Left lobe of liver (tissue), 1 donor: ENCODE measurements around the genes H3C8, HMGN4 and ZNF391.

DNA sequence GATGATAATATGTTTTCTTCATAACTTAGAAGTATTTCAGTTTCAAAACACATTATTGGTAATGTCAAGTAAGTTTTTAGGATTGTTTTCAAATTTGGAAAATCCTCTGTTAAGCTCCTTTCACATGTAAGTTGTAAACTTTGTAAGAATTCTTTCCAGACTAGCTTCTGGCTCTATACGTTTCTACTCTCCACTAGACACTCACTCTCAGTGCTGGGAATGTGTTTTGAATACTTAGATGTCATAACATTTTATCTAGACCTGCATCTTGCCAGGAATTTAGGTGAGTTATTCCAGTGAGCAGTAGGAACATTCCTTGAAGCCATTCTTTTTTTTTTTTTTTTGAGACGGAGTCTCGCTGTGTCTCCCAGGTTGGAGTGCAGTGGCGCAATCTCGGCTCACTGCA lies 1.7 kb downstream of the H3C3 start:
- PRO-cap, result no peak

- PRO-cap, result no peak
Observed at GRCh38 chr6:26070955-26071632, 14.8 kb upstream of the H1-2 start.

GRCh38 chr6:26218824-26219365 lies 2.2 kb downstream of the H2AC8 start:
- PRO-cap, result no peak

DNA sequence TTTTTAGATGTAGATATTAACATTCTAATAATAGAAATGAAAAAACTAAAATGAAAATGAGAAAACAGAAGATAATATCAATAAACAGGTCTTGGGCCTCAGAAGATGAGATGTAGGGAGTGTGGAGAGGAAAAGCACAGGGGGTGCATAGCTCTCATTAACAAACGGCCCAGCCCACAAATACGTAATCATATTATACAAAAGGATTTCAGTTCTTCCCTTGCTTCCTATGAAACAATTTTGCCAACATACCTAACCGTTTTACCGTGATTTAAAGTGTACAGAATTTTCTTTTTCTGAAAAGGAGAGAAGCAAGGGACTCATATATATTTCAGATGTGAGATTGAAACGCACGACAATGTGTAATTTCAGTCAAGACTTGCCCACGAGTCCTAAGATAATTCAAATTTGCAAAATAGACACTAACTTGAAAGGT lies 1.7 kb upstream of the H3C6 start:
- PRO-cap, result no peak

DNA sequence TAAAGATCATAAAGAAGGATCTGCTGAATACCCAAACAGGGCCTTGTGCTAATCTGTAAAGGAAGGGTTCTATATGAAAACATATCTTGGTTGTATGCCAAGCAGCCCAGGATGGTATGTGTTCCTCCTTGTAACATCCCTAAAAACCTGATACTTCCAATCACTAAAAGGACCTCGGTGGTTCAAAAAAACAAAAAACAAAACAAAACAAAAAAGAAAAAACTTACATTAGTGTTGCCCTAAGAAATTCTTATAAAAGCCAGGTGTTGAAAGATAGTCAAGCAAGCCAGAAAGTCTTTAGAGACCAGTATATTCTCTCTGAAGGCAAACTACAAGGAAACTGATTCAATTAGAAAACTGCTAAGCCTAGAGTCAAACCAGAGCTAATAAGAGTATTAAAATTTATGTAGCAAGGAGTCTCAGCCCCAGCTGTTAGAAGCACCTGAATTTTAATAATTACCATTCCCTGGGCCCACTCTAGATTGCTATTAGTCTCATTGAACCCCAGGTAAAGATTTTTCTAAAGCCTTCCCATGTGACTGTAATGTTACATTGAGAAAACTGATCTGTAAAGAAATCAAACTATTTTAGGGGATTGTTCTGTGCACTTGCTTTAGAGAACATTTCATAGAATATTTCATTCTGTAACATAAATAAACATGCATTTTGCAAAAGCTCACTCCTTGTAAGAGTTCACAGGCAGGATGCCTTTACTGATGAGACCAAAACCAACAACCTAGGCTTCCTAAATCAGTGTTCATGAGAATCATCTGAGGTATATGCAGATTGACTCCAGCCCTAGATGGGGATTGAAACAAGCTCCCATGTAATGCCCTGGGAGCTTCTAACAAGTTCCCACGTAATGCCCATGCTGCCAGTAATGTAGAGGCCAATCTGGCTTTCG lies 1.4 kb downstream of the H3C8 start:
- PRO-cap, result no peak

- PRO-cap, result no peak
Observed at GRCh38 chr6:26270838-26272048, at the start of gene H3C8. H3C8 (minus strand) TSS chr6:26271413.

GRCh38 chr6:26331421-26331788 lies 33.6 kb upstream of the BTN3A2 start:
- PRO-cap, result no peak

DNA sequence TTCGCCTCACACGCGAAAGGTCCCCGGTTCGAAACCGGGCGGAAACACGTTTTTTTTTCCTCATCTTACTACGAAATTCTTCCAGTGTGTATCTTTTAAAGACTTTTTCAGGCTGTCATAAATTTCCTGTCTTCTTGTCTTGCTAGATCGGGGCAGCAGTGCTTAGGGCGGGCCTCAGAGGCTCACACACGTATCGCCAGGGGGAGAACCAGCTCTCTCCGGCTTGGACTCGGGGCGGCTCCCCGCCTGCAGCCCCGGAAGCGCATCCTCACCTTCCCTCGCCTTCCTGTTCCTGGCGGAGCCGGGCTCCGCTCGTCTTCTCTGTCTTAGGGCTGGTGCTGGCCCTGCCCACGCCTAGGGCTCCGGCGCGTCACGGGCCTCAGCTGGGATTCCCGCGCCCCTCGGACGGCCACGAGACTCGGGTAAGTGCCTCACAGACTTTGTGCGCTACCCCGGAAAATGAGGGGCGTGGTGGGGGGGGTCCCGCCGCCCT lies at the start of gene HMGN4:
Gene HMGN4 (plus strand): TSS at position 287 of the 493 bp plus-strand sequence.
- PRO-cap, result bidirectional peak, plus-strand start at position 289 of the sequence, minus-strand start at position 250 of the sequence

DNA sequence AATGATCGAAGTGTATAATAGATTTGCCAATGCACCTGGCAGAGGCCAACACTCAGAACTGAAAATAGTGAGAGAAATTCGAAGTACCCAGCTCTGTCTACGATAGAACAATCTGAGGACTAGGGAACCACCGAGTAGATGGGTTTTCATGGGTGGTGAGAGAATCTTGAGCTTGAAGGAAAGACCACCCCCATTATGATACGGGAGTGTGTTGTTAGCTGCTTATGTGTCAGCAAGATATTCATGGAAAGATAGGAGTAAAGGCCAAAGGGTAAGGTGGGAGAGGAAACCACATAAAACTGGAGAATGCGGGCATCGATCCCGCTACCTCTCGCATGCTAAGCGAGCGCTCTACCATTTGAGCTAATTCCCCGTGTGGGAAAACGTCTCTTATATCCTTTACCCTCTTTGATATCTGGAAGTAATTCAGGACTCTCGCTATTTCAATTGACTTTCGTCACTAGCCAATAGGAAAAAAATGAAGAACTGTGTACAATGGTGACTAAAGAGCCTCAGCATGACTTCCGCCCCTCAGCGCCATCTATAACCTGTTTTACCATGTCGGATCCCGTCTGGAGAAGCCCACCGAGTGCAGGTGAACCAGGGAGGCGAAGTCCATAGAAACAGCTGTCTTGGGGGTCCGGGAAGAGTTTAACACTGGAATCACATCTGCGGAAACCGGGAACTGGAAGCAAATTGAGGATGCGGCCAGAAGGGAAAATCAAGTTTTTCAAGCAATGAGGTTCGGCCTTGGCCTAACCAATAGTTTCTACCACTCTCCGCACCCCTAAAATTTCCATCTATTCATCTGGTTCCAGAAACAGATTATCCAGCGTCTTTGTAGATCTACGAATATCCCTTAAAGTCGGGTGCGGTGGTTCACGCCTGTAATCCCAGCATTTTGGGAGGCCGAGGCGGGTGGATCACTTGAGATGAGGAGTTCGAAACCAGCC lies 24.9 kb upstream of the ABT1 start:
- PRO-cap, result bidirectional peak, plus-strand start at position 501 of the sequence, minus-strand start at position 373 of the sequence; unidirectional peak, plus-strand start at position 501 of the sequence

GRCh38 chr6:26576764-26577294 lies 19.9 kb upstream of the ABT1 start:
- PRO-cap, result no peak

GRCh38 chr6:27126607-27127474 lies 5.8 kb downstream of the H2BC11 start:
- PRO-cap, result no peak

DNA sequence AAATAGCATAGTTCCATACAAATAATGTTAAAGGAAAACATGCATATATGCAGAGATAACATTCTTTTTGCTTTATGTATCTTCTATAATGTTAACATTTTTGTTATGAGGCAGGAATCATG lies 262 bp upstream of the H4C9 start:
- PRO-cap, result no peak

DNA sequence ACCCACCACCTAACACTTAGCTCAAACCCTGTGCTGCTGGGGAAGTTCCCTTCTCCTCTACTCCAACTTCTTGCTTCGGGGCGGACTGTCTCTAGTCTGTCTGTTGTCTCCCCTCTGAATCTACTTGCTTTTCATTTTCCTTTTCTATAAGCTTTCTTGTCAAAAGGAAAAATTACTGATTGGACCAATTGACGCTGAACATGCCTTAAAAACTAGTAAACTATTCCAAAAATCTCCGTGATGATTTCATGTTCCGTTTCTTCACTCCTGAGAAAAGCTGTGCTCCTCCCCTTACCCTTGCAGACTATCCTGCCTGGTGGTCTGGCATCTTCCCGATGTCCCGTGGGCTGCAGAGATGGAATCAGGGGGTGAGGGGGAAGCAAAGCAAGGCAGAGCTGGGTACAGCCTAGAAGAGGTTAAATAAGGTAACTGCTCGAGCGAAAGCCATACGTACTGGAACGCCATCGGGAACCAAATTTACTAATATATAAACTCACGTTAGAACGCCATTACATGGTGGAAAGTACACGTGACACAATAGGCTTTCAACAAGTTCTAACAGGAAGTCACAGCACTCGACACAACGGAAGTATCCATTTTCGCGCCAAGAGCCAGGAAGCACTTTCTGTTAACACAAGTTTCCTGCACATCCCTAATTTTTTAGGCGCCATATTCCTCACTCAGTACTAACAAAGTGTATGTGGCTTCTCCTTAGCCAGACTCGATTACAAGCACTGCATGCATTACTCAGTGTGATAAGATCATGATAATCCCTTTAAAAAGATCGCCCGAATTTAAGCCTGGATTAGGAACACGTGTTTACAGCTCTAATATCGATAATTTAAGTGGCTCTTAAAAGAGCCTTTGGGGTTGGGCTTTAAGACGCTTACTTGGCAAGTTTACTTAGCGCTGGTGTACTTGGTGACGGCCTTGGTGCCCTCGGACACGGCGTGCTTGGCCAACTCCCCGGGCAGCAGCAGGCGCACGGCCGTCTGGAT lies 837 bp downstream of the H2BC12 start:
- PRO-cap, result no peak

DNA sequence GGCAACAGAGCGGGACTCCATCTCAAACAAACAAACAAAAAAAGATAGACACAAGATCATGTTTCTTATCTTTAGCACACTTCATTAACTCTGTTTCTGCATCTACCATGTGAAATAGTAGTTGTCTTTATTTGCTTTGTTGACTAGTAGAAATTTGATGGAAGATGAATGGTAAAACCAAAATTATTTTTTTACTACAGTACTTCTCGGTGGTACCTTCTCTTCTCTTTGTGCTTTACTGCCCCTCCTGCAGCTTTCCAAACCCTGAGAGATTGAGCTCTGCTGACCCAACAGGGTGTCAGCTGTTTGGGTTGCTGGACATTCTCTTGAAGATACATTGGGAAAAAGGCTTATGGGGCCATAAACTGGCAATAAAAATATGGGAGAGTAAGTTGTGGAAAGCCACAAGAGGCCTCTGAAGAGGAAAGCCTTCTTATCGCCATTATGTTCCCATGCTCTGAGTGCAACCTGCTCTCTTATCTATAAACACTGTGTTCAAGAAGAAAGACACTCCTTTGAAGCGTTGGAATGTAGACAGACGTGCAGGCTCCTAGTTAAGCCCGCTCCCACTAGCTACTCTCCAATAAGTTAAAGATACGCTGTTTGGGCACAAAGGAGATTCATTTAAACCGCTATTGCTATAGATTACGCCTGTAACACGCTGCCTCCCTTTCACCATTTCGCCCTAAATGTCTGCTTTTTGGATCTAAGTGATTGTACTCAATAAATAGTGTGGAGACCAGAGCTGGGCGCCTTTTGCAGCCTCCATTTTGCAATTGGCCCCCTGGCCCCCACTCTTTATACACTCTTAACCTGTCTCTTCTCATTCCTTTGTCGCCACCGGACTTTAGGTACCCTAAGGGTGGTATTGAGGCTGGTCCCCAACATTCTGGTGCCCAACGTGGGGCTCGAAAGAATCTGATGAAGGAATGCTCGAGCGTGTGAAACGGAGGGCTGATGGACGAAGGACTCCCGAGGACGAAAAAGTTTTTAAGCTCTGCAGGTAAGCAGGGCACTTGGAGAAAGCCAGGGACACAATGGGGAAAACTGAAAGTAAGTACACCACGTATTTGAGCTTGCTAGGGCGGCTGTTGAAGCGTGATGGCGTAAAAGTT lies 40.6 kb downstream of the H2AC12 start:
- PRO-cap, result no peak

DNA sequence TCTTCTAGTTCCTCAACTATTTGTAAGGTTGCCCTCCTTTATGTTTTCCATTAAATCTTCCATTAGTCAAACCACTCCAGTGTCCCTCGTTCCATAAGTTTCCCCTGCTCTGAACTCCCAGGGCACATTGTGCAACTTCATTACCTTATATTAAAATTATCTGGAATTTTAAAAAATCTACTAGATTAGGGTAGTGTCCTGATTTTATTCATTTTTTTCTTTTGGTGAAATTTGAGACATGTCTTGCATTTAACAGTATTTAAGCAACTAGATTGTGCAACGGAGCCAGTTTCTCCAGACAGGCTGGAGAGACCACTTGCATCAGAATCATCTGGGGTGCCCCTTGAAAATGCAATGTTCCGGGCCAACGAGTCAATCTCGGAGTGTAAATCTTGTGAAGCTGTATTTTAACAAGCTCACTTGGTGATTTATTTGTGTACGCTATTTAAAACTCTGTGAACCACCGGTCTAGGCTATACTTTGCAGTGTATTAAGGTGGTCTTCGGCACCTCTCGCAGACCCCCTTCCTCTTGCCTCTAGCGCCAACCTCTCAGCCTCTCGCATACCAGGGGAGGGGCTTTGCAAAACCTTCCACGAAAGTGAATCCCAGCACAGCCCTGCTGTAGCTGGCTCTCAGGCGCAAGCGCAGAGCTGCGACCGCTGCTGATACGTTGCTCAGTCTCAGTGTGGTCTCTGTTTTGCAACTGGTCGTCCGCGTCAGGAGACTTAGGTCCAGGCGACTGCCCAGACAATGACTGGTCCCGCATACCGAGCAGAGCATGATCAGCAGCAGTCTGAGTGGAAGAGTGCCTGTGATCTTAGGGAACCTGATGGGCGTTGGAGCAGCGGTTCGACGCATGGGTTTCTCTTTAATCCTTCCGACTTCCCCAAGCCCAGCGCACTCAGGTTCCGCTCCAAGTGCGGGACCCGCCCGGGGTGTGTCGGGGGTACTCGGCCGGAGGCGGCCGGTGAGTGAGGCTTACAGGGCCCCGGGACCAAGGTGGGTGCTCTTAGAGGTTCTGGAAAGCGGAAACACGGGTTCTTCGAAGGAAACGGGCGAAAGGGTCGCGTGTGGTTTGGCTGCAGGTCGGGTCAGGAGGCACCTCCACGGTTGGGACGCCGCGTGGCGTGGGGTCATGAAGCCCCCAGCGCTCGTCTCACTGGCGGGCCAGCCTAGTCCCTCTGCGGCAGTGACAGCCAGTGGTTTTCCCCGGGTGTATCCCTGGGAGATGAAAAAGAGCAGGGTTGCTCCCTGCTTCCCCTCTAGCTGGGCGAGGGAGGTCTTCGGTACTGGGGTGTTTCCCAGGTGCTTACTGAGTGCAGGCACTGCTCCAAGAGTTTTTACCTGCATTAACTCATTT lies at the start of gene ZNF391:
Gene ZNF391 (plus strand): TSS at position 684 of the 1,361 bp plus-strand sequence.
- PRO-cap, result unidirectional peak, plus-strand start at position 720 of the sequence

GRCh38 chr6:27422879-27423375 lies 34.4 kb downstream of the ZNF391 start:
- PRO-cap, result no peak

- PRO-cap, result bidirectional peak, plus-strand start at chr6:27479221, minus-strand start at chr6:27479003
Observed at GRCh38 chr6:27478409-27479246, 5.7 kb upstream of the ZNF184 start.

GRCh38 chr6:27568103-27568852 lies 95.4 kb upstream of the ZNF184 start:
- PRO-cap, result no peak

DNA sequence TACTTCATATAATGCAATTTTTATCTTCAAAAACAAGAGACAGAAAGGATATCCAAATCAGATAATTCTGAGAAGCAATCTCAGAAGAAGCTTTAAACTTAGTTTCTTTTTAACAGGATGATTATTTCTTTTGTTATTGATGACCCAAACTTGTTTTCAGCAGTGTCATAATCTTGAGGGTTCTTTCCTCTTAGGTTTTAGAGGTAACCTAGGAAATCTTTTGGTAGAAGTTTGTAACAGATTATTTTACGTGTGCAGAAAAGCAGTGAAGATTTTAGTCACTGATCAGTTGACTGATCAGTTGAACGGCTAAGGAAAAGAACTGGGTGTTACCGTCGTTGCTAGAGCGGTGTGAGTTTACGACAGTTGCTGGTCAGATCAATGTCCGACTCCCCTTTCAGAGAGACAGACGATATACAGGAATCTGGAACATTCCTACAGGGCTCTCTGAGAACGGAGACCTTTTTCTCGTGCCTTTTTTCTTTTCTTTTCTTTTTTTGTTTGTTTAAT lies 132.0 kb upstream of the ZNF184 start:
- PRO-cap, result no peak

- PRO-cap, result no peak
Observed at GRCh38 chr6:27650806-27651150, 157.0 kb downstream of the H2BC13 start.